SK-MEL-5 (cell line): ENCODE results near the genes ZXDC and CHST13.

DNA sequence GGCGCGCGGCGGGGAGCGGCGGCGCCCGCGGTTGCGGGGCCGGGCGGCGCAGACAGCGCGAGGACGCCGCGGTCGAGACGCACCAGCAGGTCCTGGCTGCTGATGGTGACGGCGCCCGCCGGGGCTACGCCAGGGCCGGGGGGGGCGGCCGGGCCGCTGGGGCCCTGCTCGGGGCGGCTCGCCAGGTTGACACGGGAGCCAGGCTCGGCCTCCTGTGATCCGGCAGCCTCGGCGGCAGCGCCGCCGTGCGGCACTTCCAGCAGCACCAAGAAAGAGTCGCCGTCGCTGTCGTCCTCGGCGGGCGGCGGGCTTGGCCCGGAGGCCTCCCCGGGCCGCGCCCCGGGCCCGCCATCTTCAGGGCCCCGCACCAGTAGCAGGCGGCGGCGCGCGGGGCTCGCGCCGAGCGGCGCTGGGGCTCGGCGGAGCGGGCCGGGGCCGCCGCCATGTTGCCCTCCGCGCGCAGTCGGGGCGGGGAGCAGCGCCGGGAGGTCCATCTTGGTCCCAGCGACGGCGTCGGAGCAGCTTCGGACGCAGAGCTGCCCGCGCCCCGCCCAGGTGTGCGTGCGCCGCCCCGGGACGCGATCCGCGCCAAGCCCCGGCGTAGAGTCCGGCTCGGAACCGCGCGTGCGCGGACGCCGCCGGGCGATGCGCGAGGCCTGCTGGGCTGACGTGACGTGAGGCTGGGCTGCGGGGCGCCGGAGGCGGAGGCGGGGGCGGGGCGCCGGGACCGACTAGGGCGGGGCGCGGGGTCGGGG is at the start of gene ZXDC:
ZXDC (minus strand) TSS at position 520 of the 755 bp plus-strand sequence.
RAMPAGE:
- cytosol, long total RNA: no peak
- long total RNA: no peak
- nucleus, long total RNA: no peak

DNA sequence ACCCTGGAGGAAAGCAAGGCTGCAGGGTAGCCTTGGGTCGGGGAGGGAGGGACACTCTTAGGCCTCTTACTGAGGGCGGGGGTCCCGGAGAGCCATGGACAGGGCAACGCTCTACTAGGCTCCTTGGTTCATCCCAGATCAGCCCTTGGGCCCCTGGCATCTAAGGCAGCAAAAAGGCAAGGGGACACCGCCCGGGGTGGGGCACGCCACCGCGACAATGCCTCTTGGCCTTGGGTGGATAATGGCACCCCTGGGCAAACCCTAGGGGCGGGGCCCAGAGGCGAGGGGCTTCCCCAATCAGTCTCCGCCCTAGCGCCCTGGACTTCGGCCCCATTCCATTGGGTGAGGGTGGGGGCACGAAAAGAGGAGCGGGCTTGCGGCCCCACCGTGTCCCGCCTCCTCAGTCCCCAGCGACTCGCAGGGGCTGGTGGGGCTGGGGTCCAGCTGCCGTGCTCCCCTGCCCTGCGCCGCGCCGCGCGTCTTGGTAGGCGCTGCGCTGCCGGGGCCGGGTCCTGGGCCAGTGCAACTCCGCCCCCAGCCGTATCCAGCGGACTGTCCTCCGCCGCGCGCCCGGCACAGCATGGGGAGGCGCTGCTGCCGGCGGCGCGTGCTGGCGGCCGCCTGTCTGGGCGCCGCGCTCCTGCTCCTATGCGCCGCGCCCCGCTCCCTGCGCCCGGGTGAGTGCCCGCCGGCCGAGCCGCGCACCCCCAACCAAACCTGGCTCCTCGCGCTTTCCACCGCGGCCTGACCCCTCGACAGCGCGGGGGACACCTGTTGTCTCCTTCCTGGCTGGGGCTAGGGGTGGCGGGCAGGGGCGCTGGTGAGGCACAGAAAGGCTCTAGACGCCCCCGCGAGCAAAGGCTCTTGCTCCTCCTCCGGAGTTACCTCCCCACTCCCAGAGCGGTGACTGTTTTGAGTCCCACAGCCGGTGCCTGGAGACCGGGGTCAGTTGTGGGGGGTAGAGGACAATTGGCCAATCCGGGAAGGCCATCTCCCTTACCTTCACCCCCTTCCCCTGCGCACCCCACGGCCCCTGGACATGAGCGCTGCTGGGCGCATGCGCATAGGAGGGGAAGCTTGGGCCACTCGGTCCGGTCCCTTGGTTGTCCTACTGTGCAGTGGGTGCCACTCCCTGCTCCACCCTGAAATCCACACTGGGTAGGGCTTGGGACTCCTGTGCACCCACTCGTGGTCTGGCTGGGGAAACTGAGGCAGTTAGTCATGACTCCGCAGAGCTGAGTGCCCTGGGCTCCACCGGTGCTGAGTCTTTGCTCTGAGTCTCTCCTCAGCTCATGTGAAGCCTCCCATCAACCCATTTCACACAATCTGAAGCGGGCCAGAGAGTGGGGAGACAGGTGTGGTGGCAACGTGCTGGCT is at the start of gene CHST13:
CHST13 (plus strand) TSS at position 403 of the 1,377 bp plus-strand sequence.
RAMPAGE:
- cytosol, long total RNA: no peak
- long total RNA: no peak
- nucleus, long total RNA: no peak

GRCh38 chr3:126530081-126530976 is 6.4 kb downstream of the CHST13 start:
RAMPAGE:
- cytosol, long total RNA: no peak
- long total RNA: no peak
- nucleus, long total RNA: no peak

GRCh38 chr3:126704425-126704959 is 452 bp downstream of the CHCHD6 start:
RAMPAGE:
- cytosol, long total RNA: no peak
- long total RNA: no peak
- nucleus, long total RNA: no peak

RAMPAGE:
- cytosol, long total RNA: no peak
- long total RNA: no peak
- nucleus, long total RNA: no peak
Measured at GRCh38 chr3:127036234-127037121, 53.6 kb downstream of the PLXNA1 start.

RAMPAGE:
- cytosol, long total RNA: no peak
- long total RNA: no peak
- nucleus, long total RNA: no peak
Measured at GRCh38 chr3:127223962-127224549, 31.1 kb downstream of the PRR23E start.

GRCh38 chr3:127575679-127576230 is 14.8 kb downstream of the TPRA1 start:
RAMPAGE:
- cytosol, long total RNA: no peak
- long total RNA: no peak
- nucleus, long total RNA: no peak

DNA sequence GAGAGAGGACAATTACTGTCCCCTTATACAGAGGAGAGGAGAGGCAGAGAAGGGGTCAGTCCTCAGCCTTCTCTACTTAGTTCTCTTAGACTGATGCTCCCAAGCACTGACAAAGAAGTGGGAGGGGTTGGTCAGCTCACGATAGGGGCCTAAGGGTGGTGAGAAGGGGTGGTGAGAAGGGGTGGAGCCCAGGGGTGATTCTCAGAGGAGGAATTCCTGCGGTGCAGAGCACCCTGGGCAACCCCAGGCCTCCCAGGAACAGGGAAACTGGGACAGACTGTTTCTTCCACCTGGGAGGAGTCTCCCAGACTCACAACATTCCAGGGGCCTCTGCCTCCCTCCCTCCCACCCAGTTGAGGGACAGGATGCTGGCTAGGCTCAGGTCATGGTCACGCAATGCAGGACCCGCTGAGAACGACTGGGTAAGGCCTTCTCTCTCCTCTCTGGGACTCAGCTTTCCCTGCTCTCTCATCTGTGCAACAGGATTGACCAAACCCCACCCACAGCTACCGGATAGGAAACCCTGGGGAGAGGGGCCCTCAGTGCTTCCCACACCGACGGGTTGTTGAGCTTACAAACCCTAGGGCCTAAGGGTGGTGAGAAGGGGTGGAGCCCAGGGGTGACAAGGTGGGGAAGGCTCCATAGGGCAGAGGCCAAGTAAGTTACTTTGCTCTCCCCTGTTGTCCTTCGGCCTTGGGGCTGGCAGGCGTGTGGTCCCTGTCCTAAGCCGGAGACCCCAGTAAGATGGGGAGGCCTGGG is 1.5 kb downstream of the TPRA1 start:
RAMPAGE:
- cytosol, long total RNA: no peak
- long total RNA: no peak
- nucleus, long total RNA: no peak

DNA sequence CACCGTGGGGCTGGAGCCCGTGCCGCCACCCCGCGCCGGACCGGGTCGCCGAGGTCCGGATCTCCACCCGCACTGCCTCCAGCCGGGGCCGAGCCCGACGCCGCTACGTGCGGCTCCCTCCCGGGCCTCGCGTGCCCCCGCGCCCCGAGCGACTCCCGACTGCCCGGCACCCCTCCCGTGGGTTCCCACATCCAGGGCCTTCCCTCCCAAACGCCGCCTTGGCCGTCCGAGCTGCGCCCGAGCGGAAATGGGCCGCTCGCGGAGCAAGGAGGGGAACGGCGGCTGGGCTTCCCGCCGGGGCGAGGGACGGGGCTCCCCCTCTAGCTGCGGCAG is 516 bp downstream of the TPRA1 start:
RAMPAGE:
- cytosol, long total RNA: no peak
- long total RNA: no peak
- nucleus, long total RNA: no peak

RAMPAGE:
- cytosol, long total RNA: no peak
- long total RNA: no peak
- nucleus, long total RNA: no peak
Measured at GRCh38 chr3:127629487-127630231, 674 bp downstream of the PODXL2 start.

GRCh38 chr3:127743417-127744218 is 70.9 kb downstream of the ABTB1 start:
RAMPAGE:
- cytosol, long total RNA: no peak
- long total RNA: no peak
- nucleus, long total RNA: no peak

GRCh38 chr3:127762106-127762901 is 60.0 kb downstream of the MGLL start:
RAMPAGE:
- cytosol, long total RNA: no peak
- long total RNA: no peak
- nucleus, long total RNA: no peak

DNA sequence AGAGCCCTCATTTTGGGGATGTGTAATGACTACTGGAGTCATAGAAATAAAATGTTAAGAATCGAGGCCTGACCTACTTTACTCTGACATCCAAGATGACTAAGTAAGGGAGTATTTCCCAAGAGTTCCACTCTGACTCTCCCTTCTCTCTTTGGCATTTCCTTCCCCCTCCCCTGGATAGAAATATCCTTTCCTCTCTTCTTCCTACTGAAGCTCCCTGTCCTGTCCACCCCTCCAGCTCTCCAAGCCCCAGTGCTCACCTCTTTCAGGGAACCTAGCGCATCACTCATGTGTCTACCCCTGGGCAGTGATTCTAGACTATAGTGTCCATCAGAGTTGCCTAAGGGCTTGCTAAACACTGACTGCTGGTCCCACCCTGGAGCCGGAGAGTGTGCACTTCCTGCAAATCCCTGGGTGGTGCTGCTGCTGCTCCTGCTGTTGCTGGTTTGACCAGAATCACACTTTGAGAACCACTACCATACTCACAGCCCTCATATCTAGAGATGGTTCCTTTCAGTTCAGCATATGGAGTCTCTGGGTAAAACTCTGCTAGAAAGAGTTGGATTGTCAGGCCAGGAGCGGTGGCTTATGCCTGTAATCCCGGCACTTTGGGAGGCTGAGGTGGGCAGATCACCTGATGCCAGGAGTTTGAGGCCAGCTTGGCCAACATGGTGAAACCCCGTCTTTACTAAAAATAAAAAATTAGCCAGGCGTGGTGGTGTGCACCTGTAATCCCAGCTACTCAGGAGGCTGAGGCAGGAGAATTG is 53.6 kb downstream of the MGLL start:
RAMPAGE:
- cytosol, long total RNA: no peak
- long total RNA: no peak
- nucleus, long total RNA: no peak

RAMPAGE:
- cytosol, long total RNA: no peak
- long total RNA: no peak
- nucleus, long total RNA: no peak
Measured at GRCh38 chr3:128010133-128010872, 41.9 kb upstream of the SEC61A1 start.

DNA sequence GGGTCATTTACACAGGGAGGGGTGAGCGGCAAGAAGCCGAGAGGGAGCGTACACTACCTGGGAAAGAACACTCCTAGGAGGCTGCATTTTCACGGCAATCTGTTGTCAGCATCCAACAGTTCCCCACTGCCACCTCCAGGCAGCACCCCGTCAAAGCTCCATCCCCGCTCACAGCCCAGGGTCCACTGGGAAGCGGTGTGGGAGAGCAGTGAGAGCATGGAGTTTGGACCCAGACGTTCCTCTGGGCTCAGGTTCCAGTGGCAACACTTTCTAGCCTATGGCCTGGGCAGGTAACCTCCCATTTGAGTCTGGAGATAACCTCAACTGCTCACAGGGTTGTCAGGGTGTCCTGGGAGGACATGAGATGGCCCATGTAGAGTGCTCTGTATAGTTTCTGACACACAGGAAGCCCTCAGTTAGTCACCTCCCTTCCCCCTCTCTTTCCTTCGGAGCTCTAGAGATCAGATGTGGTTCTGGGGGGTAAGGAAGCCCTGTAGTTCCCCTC is 29.2 kb downstream of the RUVBL1 start:
RAMPAGE:
- cytosol, long total RNA: no peak
- long total RNA: no peak
- nucleus, long total RNA: no peak

GRCh38 chr3:128357975-128358379 is 108.7 kb downstream of the DNAJB8 start:
RAMPAGE:
- cytosol, long total RNA: no peak
- long total RNA: no peak
- nucleus, long total RNA: no peak

RAMPAGE:
- cytosol, long total RNA: no peak
- long total RNA: no peak
- nucleus, long total RNA: no peak
Measured at GRCh38 chr3:128366301-128366582, 100.4 kb downstream of the DNAJB8 start.

GRCh38 chr3:128478973-128479728 is 12.5 kb upstream of the DNAJB8 start:
RAMPAGE:
- cytosol, long total RNA: no peak
- long total RNA: no peak
- nucleus, long total RNA: no peak

GRCh38 chr3:128485671-128486418 is 7.2 kb downstream of the GATA2 start:
RAMPAGE:
- cytosol, long total RNA: no peak
- long total RNA: no peak
- nucleus, long total RNA: no peak

DNA sequence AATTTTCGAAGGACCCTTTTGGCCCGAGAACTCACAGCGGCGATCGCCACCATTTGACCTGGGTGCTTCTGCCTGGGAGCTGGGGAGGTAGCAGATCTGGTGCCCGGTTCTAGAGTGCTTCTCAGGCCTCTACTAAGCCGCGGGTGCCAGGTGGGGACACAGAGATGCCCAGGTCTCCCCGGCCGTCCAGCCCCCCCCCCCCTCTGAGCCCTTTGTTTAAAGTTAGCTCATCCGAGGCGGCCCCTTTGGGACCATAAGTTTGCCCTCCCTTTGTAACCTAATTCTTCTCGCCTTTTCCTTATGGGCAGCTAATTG is 2.0 kb downstream of the GATA2 start:
RAMPAGE:
- cytosol, long total RNA: no peak
- long total RNA: no peak
- nucleus, long total RNA: no peak